Tongue (tissue), 2 donors: ENCODE measurements around the gene PDX1.

DNA sequence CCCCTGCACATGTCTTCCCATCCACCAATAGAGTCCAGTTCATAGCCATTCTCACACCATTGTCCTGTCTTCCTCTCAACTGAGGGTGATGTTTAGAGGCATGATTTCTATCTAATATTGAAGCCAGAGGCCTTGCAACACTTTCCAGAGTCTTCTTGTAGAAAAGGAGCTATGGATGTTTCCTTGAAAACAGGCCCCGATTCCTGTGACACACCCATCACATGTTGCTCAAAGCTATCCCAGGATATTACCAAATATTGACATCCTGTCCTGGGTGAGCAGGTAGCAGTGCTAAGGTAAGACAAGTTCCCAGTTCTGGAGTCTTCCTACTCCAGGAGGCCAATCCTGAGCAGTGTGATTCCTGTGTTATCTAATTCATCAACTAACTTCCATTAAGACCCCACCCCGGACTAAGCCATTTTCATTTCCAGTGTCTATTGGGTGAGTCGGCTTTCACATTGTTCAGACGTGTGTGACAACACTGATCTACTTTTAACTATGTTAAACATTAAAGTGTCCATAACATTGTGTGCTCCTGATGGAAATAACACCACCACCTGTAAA lies 201.1 kb downstream of the USP12 start:
- RAMPAGE, long total RNA, result no peak

GRCh38 chr13:27169222-27170088 lies 2.2 kb downstream of the USP12 start:
- RAMPAGE, long total RNA, result no peak

- RAMPAGE, long total RNA, result no peak
These were observed 681 bp downstream of the RPL21 start for GRCh38 chr13:27252074-27252404.

DNA sequence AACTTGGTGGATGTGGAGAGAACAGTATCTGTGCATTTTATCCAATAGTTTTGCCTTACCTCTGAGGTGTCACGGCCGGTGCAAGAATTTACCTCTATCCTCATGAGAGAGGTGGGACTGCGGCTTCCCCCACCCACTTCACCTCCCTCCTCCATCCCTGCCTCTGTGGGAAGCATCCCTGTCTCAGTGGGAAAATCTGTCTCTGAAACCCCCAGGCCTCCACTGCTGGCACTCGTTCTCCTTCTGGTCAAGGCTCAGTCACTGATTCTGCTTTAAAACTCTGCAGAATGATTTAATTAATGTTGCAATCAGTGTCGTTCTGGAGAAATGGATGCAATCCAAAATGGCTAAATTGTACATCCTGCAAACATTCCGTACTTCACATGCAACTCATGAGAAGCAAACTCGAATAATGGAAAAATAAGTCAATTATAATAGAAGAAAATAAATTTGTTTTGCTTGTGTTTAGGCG lies 5.5 kb downstream of the RASL11A start:
- RAMPAGE, long total RNA, result no peak

DNA sequence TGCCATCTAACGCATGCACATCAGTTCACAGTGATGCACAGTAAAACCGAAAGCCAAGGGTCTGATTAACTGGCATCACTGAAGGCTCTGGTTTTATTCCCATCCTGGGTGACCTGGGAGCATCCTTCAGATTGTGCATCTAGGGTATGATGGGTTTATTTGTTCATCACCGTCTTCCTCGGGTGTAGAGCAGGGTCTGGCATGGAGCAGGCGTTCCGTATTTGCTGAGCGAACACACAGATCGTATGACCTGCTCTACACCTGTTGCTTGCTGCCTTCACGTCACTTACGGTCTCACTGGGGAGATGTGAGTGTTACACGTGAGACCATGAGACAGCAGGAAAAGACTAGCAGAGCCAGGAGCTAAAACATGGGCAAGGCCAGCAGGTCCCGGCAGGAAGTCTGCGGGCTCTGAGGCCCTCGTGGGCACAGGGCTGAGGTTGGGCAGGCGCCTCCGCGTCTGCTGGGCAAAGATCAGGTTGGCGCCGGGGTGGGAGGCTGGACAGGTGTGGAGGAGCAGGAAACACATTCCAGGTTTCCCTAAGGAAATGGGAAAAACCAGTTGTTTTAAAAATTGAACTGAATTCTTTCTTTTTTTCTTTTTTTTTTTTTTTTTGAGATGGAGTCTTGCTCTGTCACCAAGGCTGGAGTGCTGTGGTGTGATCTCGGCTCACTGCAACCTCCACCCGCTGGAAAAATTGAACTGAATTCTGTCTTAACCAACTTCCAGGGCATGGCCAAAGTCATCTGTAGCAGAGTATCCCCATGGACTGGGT lies 19.7 kb upstream of the GTF3A start:
- RAMPAGE, long total RNA, result no peak

DNA sequence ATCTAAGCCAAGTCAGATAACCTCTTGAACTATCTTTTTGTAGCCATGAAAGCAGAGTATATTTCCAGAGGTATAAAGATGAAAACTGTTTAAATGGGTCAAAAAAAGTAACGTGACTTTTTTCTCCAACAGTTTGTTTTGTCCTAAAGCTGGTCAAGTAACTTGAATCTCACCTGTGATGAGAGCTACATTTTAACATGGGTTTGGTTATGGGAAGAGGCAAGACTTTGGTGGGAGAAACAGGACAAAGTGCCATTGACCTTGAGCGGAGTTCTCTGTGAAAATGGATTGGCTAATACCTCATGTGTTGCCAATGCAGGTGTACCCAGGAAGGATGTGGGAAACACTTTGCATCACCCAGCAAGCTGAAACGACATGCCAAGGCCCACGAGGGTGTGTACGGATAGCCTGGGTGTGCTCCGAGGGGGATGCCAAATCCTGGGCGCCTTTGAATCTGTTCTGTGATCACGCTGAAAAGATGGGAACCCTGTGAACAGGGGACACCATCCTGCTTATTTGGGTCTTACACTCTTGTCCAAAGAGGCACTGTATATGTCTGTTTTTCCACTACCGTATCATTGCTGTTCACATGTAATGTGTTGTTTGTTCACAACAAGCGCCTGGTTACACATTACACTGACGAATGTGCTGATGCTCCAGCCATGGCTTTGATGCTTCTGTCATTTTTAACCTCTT lies 8.1 kb downstream of the GTF3A start:
- RAMPAGE, long total RNA, result no peak

DNA sequence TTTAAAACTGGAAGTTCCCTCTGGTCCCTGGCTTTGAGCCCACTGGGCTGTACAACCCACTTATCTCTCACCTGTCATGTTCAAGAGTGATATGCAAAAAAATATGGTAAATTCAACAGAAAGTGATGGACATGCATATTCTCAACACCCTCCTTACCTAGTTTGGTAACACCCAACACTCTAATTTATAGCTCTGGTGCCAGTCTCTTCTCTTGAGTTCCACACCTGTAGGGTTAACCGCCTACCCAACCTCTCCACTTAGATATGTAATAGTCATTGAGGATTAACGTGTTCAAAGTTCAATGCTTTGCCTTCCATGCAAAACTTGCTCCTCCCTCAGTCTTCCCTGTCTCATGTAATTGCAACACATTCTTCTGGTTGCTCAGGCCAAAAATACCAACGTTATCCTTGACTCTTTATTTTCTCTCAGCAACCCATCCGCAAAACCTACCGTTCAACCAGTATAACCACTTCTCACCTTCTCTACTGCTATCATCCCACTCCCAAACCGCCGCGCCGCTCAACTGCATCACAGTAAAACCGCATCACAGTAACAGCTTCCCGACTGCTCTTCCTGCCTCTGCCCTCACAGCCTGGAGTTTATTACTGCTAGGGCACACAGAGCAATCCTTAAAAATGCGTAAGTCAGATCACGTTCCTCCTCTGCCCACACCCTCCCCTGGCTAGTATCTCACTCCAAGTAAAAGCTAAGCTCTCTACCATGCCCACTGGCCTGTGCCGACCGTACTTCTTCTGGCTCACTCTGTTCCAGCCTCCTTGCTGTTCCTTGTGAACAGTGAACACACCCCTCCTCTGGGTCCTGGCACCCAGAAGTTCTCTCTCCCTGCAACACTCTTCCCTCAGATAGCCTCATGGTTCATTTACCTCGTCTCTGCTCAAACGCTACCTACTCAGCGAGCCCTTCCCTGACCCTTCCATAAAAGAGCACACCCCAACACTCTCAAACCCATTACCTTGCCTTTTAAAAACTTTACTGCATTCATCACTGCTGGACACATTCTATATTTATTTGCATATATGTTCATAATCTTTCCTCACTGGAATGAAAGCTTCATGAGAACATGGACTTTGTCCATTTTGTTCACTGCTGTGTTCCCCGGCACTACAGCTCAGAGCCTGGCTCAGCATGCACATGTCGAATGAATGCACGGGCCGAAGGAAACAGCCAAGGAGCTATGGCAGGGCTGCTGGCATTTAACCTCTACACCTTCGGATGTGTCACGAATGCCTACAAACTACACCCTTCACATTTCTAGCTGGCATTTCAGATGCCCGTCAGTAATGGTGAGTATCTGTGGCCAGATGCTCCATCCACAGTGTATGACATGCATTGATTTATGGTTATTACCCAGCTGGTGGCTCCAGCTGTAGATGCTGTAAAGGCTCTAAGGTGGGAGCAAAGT lies 8.0 kb downstream of the MTIF3 start:
- RAMPAGE, long total RNA, result no peak

- RAMPAGE, long total RNA, result no peak
These were observed 4.9 kb upstream of the MTIF3 start for GRCh38 chr13:27455328-27455647.

- RAMPAGE, long total RNA, result no peak
These were observed 71.1 kb downstream of the LNX2 start for GRCh38 chr13:27549169-27549658.

DNA sequence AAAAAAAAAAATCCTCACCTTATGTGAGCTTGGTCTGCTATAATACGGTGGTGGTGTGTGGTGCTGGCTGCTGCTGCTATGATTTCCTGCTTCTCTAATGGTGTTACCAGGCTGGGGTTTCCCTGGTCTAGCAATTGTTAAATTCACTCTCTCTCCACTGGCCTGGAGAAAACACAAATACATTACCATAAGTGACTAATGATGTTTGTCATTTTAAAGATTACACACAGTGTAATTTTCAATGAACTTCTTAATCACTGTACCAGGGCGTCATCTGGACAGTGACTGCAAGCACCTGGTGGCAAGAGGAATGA lies 60.5 kb downstream of the LNX2 start:
- RAMPAGE, long total RNA, result no peak

- RAMPAGE, long total RNA, result no peak
These were observed 1.2 kb downstream of the LNX2 start for GRCh38 chr13:27618983-27619618.

DNA sequence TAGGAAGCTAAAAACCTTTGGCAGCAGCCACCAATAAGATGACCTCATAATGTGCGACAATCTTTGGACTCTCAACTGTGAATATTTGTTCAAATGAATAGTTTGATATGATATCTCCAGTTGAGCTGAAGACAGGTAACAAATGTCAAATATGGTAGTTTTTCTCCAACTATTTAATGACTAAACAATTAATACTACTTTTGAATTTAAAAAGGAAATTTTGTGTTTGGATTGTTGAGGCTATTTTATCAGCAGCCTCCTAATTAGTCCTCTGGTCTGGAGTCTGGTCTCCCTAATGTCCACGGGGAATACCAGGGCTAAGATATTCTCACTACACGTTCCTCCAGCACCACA lies 51.0 kb upstream of the PDX1 start:
- RAMPAGE, long total RNA, result no peak

- RAMPAGE, long total RNA, result no peak
These were observed 1.7 kb upstream of the PDX1 start for GRCh38 chr13:27917896-27918606.

DNA sequence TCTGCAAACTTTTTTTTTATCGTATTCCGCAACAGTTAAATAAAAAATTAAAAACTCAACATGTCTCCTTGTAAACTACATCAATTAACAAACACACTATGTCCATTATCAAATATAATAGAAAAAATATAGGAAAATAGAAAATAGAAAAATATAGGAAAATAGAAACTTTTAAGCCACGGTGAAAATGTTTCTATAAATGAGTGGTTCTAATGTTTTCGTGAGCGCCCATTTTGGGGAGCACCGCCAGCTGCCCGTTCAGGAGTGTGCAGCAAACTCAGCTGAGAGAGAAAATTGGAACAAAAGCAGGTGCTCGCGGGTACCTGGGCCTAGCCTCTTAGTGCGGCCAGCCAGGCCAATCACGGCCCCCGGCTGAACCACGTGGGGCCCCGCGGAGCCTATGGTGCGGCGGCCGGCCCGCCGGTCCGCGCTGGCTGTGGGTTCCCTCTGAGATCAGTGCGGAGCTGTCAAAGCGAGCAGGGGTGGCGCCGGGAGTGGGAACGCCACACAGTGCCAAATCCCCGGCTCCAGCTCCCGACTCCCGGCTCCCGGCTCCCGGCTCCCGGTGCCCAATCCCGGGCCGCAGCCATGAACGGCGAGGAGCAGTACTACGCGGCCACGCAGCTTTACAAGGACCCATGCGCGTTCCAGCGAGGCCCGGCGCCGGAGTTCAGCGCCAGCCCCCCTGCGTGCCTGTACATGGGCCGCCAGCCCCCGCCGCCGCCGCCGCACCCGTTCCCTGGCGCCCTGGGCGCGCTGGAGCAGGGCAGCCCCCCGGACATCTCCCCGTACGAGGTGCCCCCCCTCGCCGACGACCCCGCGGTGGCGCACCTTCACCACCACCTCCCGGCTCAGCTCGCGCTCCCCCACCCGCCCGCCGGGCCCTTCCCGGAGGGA lies at the start of gene PDX1:
Gene PDX1 (plus strand): TSS at position 450 of the 897 bp plus-strand sequence.
- RAMPAGE, long total RNA, result no peak

DNA sequence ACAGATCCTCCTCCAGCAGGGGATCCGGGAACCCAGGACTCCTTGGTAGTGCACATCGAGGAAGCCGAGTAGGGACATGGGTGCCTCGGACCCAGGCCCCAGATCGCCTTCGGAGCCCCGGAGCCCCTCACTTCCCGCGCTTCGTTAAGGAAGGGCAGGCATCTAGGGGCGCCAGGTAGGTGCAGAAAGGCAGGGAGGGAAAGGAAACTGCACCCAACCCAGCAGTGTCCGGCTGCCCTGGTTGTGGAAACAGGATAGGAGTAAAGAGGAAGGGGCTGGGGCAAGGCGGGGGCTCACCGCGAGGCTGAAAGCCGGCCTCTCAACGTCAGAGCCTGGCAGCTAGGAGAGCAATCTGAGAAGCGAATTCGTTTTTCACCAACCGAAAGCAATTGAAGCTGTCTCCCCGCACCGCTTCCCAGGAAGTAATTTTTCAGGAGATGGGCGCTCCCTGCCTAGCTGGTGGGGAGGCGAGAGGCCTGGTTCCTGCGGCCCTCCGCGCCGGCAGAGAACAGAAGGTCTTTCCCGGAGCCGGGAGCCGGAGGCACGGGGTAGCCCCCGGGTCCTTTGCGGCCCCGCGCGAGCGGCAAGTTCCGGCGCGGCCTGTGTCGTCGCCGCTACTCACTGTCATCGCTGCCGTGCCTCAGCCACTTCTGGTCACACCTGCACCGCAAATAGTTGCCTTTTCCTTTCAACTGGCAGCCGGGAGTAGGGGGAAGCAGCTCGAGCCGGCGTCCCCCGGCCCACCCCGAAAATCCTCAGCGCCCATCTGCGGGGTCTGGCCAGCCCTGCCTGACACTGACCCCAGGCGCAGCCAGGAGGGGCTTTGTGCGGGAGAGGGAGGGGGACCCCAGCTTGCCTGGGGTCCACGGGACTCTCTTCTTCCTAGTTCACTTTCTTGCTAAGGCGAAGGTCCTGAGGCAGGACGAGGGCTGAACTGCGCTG lies 1.3 kb downstream of the PDX1 start:
- RAMPAGE, long total RNA, result no peak

- RAMPAGE, long total RNA, result no peak
These were observed 12.1 kb downstream of the CDX2 start for GRCh38 chr13:27957038-27957306.

DNA sequence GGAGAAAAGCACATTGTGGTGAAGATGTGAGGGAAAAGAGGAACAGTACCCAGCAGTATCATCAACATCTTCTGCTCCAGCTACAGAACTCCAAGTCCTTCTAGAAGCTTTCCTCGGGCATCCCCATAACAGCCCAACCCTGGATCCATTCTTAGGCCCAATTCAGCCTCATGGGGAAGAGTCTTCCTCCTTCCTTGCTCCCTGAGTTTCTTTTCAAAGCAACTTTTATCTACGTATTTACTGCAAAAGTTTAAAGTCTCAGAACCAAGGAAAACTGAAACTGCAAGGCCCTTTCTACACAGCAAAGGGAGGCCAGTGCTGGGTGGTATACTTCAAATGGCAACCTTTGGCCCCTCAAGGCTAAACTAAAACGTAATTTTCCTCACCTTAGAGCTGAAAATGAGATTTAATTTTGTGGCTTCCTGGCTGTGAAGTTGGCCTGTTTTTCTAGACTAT lies 5.7 kb downstream of the CDX2 start:
- RAMPAGE, long total RNA, result no peak

DNA sequence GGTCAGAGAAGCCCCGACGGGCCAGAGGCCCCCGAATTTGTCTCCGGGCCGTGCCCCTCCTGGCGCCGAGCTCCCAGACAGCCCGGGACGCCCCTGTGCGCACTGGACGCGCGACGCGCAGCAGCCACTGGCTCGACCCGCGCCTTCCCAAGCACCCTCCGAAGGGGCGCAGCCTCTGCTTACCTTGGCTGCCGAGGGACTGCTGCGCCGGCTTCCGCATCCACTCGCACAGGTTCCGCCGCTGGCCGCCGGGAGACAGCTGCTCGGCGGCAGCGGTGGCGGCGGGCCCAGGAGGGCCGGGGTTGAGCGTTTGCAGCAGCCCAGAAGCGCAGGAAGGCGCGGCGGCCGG lies 858 bp downstream of the CDX2 start:
- RAMPAGE, long total RNA, result no peak

DNA sequence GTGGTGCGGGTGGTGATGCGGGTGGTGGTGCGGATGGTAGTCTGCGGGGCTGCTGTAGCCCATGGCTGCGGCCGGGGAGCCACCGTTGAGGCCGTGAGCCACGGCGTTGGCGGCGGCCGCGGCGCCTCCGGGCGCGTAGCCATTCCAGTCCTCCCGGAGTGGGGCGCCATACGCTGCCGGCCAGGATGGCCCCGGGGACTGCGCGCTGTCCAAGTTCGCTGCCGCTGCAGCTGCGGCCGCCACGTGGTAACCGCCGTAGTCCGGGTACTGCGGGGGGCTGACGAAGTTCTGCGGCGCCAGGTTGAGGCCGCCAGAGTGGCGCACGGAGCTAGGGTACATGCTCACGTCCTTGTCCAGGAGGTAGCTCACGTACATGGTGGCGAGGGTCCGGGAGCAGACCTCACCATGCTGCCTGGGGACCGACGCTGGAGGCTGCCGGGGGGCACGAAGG lies 458 bp downstream of the CDX2 start:
- RAMPAGE, long total RNA, result no peak

GRCh38 chr13:27975101-27975578 lies 6.0 kb upstream of the CDX2 start:
- RAMPAGE, long total RNA, result no peak